Measurements from ENCODE around the genes PDCD2L, UBA2 and FFAR2.

DNA sequence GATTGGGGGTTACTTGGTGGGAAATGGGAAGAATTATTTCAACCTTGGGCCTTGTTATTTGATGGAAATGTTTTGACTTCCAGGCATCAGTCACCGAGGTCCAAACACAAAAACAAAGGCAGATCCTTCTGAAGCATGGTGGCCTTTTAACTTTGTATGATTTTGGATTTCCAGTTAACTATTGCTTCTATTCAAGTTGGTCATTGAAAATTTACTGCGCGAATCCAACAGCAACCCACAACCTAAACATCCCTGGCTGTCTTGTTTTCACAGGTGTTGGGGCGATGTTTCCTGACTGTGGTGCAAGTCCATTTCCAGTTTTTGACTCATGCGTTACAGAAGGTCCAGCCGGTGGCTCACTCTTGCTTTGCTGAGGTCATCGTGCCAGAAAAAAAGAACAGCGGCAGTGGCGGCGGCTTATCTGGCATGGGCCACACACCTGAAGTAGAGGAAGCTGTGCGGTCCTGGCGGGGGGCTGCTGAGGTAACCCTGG is 45.3 kb upstream of the GPI start:
- RRBS: no CpG with 5 or more reads among the region's 12 CpGs

GRCh38 chr19:34359019-34359839 is 5.8 kb upstream of the GPI start:
- RRBS: 2% methylated on average over 18 of the region's 62 CpGs

DNA sequence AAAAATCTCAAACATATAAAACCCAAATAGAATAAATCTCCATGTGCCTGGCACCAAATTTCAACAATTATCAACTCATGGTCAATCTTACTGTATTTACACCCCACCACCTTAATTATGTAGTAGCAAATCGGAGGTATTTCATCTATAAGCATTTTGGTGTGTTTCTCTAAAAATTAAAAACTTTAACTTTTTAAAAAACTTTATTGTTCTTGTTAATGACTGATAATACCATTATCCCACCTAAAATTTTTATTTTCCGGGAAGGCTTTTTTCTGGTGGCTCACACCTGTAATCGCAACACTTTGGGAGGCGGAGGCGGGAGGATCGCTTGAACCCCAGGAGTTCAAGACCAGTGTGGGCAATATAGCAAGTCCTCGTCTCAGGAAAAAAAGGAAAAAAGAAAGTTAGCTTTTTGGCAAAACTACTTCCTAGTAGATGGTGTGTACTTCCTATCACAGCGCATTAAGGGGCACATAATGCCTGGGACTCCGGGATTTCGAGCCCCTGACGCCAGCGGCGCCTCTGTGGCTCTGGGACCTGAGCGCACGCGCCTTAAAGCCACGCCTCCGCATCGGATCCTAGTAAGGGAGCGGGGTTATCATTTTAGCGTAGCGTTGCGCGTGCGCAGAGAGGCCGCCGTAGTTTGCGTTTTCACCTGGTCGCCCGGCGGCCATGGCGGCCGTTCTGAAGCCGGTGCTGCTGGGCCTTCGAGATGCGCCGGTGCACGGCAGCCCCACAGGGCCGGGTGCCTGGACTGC is at the start of gene PDCD2L:
Gene PDCD2L, plus strand, starts transcription at position 644 of the 761 bp plus-strand sequence.
- RRBS: no CpG with 5 or more reads among the region's 39 CpGs

GRCh38 chr19:34428241-34429506 is at the start of gene UBA2:
UBA2 (plus strand) TSS chr19:34428381.
- RRBS: 1% methylated on average over 45 of the region's 106 CpGs

- RRBS: no CpG with 5 or more reads among the region's 12 CpGs
Observed at GRCh38 chr19:34432622-34433400, 4.6 kb downstream of the UBA2 start.

DNA sequence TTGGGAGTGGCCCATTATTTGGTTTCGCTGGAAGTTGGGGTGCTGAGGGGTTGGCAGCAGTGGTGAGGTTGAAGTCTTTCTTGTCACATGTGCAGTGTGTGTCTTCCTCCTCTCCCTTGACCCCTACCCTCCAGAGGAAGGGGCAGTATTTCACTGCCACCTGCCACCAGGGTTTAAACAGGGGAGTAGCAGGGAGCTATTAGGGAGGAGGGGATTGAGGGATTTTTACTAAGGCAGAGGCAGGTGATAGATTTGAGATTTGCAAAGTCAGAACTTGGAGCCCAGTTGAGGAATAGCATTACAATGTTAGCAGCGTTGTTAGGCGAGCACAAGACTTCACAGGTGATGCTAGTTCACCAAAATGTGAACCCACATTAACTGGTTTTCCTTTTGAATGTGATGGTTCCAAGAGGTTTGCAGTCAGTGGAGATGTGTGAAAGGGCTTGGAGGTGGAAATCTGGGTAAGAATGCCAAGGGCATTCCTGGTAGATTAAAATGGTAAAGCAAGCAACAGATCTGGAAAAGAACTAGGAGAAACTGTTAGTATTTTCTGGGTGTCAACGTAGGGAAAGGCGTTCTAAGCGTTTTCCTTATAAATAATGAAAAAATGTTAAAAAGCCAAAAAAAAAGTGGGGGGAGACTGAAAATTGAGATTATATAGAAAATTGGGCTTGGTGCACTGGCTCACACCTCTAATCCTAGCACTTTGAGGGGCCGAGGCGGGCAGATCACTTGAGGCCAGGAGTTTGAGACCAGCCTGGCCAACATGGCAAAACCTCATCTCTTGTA is 19.3 kb upstream of the WTIP start:
- RRBS: no CpG with 5 or more reads among the region's 8 CpGs

DNA sequence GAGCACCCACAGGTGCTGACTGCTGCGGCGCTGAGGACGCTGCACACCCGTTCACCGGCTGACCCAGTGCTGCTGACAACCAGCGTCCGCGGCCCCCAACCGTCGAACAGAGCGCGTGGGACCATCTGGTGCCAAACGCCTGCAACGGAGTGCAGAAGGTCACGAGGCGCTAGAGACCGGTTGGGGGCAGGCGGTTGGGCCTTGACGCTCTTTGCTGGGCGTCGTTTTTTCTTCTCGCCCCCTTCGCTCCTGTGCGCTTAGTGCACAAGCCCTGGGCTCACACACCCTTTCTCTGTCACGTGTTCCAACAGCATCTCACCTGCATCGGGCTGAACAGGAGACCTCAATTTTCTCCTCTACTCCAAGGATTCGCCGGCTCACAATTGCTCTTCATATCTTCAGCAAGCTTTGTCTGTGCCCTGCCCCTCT is 59.8 kb upstream of the ZNF599 start:
- RRBS: 79% methylated on average over 5 of the region's 28 CpGs

- RRBS: no CpG with 5 or more reads among the region's 3 CpGs
Observed at GRCh38 chr19:35026670-35026987, 3.6 kb upstream of the SCN1B start.

DNA sequence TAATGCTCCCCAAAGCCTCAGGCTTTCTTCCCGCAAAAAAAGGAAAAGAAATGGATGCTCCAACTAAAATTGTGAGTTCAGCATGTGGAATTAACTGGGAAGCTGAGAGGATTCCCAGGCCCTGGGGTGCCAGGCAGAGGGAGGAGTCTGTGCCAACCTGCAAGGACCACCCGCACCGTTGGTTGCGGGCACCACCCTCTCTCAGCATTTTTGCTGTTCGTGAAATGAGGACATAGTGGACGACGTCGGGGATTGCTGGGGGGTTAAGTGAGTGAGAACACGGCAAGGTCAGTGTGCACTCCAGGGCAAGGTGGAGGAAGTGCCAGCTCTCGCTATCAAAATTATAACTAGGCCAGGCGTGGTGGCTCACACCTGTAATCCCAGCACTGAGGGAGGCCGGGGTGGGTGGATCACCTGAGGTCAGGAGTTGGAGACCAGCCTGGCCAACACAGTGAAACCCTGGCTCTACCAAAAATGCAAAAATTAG is 2.1 kb downstream of the FXYD3 start:
- RRBS: no CpG with 5 or more reads among the region's 12 CpGs

DNA sequence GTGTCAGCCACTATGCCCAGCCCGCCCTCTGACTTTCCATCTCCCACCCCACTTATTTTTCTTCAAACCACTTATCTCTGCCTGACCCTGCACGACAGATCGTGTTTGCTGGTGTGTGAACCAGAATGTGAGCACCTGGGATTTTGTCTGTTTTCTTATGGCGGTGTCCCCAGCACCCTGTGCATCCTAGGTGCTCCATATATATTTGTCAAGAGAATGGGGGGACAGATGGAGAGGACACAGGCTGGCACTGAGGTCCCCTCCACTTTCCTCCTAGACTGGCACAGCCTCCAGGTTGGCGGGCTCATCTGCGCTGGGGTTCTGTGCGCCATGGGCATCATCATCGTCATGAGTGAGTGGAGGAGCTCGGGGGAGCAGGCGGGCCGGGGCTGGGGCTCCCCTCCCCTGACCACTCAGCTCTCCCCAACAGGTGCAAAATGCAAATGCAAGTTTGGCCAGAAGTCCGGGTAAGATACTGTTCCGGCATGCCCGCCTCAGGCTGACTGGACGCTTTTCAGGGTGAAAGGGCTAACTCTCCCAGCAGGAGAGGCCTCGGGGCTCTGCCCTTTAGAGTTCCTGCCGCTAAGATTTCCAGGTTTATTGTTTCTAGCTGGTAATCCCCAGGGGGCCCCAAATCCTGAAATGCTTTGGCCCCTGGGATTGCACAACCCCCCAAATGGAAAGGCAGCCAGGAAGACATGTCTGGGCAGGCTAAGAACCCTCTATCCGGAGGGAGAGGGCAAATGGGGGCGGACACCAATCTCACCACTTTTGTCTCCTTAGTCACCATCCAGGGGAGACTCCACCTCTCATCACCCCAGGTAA is 7.1 kb downstream of the FXYD3 start:
- RRBS: 25% methylated on average over 2 of the region's 19 CpGs

GRCh38 chr19:35124075-35125059 is 8.7 kb downstream of the FXYD3 start:
- RRBS: no CpG with 5 or more reads among the region's 43 CpGs

GRCh38 chr19:35130585-35131147 is 4.2 kb downstream of the LGI4 start:
- RRBS: no CpG with 5 or more reads among the region's 7 CpGs

- RRBS: 10% methylated on average over 5 of the region's 24 CpGs
Observed at GRCh38 chr19:35155397-35156328, 1.1 kb downstream of the FXYD5 start.

GRCh38 chr19:35175804-35176091 is 21.2 kb downstream of the FXYD5 start:
- RRBS: no CpG with 5 or more reads among the region's 4 CpGs

DNA sequence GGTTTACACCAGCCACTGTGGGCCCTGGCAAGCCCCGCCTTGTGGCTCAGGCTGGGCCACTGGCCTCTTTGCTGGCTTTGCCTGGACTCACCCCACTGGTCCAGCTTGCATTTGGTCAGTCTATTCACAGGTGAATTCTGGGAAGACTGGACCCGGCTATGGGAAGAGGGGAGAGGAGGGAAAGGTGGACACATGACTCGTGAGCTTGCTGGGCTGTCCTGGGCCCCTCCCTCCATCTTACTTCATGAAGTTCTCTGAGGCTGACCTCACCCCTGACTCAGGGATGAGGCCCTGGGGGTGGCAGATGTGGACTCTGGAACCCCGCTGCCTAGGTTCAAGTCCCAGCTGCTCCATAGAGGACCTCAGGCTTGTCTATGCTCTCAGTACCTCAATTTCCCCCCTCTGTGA is 14.3 kb downstream of the FAM187B start:
- RRBS: no CpG with 5 or more reads among the region's 4 CpGs

GRCh38 chr19:35295669-35296390 is 3.9 kb downstream of the MAG start:
- RRBS: 49% methylated on average over 7 of the region's 29 CpGs

DNA sequence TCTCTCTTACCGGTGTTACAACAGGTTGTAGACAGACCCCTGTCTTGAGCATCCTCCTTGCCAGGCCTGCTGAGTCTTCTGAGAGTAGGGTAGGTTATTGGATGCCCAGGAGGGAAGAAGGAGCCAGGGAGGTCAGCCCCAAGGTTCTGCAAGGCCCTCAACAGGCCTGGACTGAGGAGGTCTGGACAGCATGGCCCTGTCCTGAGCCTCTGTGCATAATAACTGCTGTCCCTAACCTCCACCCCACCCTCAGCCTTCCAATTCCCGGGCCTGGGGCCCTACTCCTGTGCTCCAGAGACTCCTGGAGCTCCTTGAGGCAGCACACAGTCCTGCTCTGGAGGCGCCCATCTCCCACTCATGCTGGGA is 339 bp downstream of the CD22 start:
- RRBS: no CpG with 5 or more reads among the region's 3 CpGs

GRCh38 chr19:35330388-35331109 is 1.6 kb downstream of the CD22 start:
- RRBS: 40% methylated on average over 1 of the region's 13 CpGs

- RRBS: no CpG with 5 or more reads among the region's 13 CpGs
Observed at GRCh38 chr19:35447989-35449008, at the start of gene FFAR2. FFAR2 (plus strand) TSS chr19:35448257.

DNA sequence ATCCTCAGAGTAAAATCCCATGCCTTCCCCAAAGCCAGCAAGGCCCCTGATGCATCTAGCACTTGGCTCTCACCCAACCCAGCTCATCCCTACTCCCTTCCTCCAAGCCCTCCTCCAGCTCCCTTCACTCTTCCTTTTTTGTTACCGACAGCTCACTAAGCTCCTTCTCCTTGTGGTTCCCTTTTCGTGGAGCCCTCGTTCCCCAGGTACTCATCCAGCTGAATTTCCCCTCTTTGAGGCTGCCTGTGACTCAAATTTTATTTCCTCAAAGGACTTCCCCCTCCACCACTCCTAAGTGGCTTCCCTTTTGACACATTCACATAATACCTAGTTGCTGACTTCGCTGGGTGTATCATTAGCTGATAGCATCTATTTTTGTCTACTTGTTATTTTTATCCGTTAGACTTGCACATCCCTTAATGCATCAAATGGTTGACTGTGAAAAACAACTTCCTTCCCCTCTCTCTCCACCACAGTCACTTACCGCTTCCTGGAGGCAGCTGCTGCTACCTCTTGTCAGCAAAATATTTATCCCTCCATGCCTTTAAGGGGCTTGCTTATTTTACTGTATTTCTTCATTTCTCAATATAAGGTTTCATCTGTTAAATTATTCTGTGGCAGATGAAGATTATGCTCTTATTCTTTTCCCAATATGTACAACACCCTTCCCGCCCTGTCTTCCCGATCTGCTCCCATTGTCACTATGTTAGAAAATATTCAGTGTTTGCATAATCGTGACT is 14.5 kb downstream of the FFAR2 start:
- RRBS: no CpG with 5 or more reads among the region's 9 CpGs

All from pericardium (tissue), 1 donor.